Paraaortic lymph node (tissue), 1 donor: ENCODE measurements around a stretch of chr1.

DNA sequence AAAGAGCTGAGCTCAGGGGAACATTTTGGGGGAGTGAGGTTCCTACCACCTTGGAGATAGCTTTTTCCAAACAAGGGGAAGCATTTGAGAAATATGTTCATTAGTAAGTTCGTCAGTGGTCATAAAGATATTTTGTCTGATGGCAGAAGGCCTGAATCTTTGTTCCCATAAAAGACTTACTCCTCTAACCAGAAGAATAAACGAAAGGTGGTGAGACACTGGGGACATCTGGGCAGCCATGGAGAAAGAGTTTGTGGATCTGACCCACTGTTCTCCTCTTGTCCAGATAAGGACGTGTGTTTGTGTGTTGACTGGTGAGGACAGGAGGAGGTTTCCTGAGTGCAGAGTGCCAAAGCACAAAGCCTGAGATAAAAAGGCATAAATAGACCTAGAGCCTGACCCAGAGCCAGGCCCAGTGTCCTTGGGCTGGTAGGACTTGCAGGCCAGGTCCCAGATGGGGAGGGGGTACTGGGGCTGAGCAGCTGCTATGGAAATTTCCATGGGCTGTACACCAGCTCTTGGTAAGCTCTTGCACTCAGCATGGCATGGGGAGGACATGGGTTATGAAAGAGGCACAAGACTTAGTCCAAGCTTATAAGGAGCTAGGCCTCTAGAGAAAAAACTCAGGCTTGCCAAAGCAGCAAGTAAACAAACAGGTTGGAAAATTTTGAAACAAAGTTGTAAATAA, 19.7 kb upstream of the COQ8A start:
- PRO-cap: no peak

DNA sequence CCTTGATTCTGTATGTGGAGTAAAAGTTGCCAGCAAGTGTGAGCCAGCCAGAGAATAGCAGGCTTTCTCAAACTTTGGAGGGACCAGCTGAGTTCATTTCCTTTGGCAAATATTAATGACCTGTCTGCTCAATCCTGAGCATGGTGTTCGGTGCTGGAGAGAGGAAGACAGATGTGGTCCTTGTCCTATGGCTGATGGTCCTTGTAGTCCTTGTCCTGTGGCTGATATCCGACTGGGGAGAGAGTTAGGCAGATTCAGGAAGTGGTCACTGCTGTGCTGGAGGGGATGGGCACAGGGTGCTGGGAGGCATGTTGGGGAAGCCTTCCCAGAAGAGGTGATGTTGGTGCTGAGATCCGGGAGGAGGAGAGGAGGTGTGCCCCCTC, 14.5 kb downstream of the COQ8A start:
- PRO-cap: no peak

- PRO-cap: no peak
Observed at GRCh38 chr1:226965196-226965660, 25.1 kb downstream of the COQ8A start.

GRCh38 chr1:226967614-226967973, 27.5 kb downstream of the COQ8A start:
- PRO-cap: no peak

GRCh38 chr1:226984773-226985587, 44.9 kb downstream of the COQ8A start:
- PRO-cap: no peak

DNA sequence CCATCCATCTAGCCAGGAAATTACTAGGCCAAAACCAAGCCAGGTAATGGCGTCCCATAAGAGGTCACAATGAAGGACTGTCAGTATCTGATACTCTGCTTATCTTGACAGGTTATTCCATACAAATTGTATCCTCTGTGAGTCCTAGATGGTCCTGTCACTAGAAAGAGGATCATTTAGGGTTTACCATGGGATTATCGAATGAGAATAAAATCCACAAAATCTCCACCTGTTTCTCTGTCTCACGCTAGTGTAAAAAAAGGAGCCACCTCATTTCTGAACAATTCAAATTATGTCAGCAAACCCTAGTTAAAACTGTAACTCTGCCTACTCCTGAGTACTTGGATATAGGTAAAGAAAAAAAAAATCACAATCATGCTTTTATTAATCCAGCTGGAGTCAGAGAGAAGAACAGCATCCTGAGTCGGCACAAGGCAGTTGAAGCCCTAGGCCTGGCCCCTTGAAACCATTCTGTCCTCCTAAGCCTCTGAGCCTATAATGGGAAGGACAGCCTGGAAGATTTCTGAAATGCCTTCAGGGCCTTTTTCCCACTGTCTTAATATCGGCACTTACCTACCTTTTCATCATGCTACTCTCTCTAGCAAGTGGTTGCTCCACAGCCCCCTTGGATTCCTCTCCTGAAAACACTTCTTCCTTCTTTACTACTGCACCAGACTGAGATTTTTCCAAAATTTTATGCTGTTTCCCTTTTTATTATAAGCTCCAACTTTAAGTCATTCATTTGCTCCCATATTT, 32.6 kb downstream of the CDC42BPA start:
- PRO-cap: no peak

DNA sequence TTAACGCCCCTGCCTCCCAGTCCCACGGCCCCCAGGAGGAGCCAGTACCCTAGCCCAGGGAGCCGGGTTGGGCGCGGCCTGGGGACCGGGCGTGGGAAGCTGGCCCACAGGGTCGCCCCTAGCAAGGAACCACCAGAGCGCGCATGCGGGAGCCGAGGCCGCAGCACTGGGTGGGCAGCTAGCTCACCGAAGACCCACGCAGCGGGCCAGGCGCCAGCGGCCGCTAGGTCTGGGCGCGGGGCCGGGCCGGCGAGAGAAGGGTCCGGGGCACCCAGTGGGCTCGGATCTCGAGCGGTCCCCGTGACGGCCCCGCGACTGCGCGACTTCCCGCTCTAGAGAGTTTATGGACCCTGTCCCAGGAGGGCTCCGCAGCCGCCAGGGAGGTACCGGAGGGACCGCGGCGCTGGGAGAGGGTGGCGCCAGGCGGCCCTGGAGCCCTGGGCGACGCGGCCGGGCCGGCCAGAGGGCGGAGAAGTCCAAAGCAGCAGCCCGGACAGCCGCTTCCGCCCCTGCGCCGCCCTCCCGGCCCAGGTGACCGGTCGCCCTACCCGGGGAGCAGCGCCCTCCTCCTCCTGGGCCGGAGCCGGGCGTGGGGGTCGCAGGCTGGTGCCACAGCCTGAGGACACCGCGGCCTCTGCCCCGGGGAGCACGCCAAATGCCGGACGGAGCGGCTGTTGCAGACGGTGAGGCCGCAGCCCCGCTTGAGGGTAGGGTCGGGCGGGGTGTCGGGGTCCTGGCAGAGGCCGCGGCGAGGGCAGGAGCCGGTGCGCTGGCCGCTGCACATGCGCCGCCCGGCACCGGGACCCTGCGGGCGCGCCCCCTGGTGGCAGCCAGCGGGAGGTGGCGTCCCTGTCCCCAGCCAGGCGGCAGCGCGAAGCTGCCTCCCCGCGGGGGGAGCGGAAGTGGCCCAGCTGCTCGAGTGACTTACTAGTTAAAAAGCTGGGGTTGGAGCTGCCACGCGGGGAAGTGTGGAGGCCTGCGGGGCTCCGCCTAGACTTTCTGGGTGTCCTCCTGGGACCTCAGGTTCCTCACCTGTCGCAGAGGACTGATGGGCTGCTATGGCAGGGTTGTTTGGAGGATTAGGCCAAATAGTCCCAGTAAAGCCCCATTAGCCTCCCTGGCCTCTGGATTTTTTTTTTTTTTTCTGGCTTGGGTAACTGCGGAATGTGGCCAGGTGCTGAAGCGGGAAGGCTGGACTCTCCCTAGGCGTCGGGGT, 21.1 kb upstream of the ZNF678 start:
- PRO-cap: unidirectional peak, plus-strand start at position 961 of the sequence

DNA sequence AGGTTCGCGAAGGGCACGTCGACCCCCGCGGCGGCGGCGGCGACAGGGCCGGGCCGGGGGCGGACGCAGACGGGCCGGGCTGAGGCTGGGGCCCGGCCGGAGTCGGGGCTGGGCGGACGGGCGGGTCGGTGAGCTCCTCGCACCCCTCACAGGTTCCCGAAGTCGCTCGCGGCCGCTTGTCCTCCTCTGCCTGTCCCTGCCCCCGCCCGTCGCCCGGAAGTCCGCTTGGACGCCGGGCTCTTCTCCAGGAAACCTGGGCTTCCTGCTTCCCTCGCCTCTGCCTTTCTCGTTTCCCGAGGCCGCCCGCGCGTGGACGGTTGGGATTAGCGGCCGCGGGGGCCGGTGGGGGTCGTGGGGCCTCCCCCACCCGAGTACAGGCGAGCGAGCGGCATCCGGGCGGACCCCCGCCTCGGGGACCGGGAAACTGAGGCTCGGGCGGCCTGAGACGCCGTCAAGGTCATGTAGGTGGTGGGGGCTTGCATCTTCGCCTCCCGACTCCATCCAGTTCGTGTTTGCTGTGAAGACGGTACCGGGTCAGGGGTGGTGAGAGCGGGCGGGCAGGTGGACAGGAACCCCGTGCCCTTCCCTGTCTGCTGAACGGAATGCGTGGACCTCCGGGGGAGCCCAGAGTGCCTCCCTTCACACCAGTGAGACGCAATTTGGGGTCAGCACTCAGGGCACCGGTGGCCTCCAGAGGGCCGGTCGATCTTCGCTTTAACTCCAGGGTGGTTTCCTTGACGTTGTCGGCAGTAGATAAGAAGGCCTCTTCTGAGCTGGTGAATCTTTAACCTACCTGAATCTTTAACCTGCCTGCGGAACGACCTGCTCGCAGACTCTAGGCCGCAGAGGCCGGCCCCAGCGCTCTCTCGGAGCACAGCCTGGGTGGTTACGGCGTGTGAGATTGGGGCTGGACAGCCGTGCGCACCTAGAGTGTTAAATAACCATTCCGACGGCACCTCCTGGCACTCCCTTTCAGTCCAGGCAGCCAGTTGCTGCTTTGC, 641 bp downstream of the ARF1 start:
- PRO-cap: unidirectional peak, minus-strand start at position 215 of the sequence

DNA sequence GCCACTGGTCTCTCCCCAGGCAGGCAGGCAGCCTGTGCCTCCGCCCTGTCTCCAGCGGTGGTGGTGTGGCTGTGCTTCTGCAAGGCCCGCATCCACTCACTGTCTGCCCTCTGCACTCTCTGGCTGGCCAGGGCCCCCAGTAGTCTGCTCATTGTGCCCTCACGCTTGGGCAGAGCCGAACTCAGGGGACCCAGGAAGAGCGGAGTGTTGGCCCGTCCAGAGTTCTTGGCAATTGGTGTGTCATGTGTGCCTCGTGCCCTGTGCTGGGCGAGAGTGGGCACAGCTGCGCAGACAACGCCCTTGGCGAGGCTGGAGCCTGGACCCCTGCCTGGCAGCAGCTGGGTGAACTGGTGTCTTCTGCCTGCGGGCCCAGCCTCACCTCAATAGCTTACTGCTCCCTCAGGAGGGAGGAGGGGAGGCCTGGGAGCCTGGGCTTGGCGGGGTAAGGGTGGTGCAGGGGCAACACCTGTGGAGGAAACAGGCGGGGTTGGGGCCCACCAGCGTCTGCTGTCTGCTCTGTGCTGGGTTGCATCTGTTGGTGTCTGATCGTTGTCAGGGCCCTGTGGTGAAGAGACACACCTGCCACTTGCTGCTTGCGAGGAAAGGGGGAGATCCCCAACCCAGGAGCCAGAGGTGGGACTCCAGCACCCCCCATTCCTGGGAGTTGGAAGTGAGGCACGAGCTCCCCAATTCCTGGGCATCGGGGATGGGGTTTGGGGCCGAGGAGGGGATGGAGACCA, 2.2 kb downstream of the GUK1 start:
- PRO-cap: no peak

- PRO-cap: no peak
Observed at GRCh38 chr1:228142829-228143348, 2.8 kb downstream of the GUK1 start.

GRCh38 chr1:228145263-228146054, 4.3 kb upstream of the GJC2 start:
- PRO-cap: no peak

DNA sequence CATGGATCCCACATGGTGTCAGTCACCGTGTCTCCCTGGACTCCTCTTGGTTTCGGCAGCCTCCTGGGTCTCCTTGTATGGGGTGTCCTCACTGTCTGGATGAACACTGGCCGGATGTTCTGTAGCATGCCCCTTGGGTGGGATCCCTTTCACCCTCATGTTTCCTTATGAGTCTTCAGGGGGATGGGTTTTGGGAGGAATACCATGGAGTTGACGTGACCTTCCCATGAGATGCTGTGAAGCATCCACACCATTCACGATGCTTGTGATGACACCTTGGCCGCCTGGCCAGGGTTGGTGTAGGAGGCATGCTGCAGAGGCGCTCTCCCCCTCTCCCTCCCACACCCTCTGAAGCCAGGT, 4.4 kb downstream of the GJC2 start:
- PRO-cap: no peak

DNA sequence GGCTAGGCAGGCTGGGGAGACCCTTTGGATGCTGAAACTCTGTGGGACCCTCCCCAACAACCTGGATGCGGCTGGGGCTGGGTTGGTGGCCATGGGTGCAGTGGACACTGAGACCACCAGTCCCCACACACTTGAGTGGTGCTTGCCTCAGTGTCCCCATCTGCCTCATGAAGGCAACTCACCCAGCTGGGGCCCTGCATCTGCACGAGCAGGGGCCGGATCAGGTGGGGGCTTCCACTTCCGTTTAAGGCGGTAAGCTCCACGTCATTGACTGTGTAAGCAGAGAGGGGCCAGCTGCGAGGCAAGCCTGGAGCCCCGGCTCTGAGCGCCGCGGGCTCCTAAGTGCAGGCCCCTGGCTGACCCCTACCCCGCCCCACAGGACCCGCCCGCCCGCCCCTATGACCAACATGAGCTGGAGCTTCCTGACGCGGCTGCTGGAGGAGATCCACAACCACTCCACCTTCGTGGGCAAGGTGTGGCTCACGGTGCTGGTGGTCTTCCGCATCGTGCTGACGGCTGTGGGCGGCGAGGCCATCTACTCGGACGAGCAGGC, 7.7 kb downstream of the GJC2 start:
- PRO-cap: no peak

GRCh38 chr1:228303592-228304083, 95.8 kb downstream of the OBSCN start:
- PRO-cap: no peak

GRCh38 chr1:228353208-228353565, 53.4 kb downstream of the TRIM11 start:
- PRO-cap: no peak

GRCh38 chr1:228464560-228464779, 6.6 kb downstream of the H2BC26 start:
- PRO-cap: bidirectional peak, plus-strand start at chr1:228464849, minus-strand start at chr1:228464623

GRCh38 chr1:228635239-228635905, 99.9 kb upstream of the RHOU start:
- PRO-cap: no peak

DNA sequence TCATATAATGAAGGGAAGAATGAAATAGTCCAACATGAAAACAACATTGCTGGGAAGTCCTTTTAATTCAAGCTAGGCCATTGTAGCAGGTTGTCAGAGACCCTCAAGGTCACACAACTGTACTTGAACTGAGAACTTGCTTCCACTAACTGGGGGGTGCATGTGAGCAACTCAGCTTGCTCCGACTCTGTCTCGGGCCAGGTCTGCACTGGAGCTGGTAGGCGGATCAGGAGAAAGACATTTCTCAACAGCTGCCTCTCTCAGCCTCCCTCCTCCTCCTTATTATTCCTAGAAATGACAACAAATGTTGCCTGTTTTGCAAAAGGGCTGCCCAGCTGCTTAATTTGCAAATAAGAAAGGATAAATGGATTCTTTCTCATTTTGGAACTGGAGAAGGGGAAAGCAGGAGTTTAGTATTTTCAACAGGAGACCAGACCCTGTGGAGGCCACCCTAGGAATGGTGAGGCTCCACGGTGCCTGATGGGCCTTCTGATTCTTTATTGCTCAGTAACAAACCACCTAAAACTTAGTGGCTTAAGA, 140.5 kb downstream of the RHOU start:
- PRO-cap: no peak

DNA sequence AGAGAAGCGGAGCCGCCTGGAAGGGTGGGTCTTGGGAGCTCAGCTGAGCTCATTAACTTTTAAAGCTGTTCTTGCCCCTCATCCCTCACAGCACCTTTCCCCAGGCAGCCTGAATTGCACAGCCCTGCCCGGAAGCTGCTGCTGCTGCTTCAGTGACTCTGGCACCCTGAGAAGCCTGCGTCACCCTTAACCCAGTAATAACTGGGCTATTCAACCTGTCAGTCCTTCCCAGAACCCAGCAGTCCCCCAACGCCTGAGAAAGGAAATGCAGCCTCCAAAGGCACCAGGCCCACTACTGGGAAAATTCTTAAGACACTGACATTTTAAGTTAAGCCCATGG, 162.0 kb upstream of the RAB4A start:
- PRO-cap: no peak

- PRO-cap: no peak
Observed at GRCh38 chr1:229158320-229158762, 112.6 kb upstream of the RAB4A start.